Foreskin fibroblast (primary cell): ENCODE measurements around the genes TIMM13 and GNG7.

GRCh38 chr19:2300561-2301118 is 7.3 kb downstream of the LINGO3 start:
- RRBS, result no CpG with 5 or more reads among the region's 18 CpGs

DNA sequence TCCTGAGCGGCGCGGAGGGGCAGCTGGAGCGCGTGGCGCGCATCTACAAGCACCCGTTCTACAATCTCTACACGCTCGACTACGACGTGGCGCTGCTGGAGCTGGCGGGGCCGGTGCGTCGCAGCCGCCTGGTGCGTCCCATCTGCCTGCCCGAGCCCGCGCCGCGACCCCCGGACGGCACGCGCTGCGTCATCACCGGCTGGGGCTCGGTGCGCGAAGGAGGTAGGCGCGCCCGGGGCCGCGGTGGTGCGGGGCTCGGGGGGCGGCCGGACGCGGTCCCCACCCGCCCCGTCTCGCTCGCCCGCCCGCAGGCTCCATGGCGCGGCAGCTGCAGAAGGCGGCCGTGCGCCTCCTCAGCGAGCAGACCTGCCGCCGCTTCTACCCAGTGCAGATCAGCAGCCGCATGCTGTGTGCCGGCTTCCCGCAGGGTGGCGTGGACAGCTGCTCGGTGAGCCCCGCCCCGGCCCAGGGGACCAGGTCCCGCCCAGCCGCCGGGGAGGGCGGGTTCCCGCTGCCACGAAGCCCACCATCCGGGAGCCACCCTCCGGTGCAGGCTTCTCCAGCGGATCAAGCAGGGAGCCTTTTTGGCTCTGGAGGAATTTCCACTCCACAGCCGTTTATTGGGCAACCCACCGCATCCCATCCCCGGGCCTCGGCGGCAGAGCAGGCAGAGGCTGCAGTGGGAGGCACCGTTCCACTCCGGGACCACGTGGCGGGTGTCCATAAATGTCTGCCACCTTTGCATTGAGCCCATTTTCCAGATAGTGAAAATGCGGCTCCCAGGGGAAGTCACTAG is 2.1 kb downstream of the TIMM13 start:
- RRBS, result 23% methylated on average over 38 of the region's 84 CpGs

DNA sequence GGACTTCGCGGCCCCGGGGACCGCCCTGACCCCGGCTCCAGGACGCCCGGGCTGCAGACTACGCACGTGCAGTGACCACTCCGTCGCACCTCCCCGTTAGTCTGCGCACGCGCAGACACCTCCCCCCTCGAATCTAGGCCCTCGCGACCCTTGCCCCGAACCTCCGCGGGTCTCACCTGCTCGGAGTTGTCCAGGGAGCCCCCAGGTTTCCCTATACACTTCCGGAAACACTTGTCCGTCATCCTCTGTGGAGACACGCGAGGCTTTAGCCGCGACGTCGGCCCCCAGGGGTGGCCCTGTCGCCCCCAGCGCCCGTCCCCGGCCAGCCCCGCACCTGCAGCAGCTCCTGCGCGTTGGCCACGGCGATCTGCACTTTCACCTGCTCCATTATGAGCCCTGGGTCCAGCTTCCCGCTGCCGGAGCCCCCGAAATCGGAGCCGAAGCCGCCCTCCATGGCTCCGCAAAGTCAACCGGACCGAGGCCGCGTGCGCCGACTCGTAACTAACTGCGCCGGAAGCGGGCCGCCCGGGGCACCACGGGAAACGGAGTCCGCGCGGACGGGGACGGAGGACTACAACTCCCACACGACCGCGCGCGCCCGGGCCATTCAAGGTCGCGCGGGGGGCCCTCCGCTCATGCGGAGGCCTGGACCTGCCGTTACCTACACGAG is at the start of gene TIMM13:
Gene TIMM13, minus strand, starts transcription at position 507 of the 670 bp plus-strand sequence.
- RRBS, result 2% methylated on average over 41 of the region's 78 CpGs

GRCh38 chr19:2433774-2434249 is 6.4 kb upstream of the TIMM13 start:
- RRBS, result no CpG with 5 or more reads among the region's 34 CpGs

DNA sequence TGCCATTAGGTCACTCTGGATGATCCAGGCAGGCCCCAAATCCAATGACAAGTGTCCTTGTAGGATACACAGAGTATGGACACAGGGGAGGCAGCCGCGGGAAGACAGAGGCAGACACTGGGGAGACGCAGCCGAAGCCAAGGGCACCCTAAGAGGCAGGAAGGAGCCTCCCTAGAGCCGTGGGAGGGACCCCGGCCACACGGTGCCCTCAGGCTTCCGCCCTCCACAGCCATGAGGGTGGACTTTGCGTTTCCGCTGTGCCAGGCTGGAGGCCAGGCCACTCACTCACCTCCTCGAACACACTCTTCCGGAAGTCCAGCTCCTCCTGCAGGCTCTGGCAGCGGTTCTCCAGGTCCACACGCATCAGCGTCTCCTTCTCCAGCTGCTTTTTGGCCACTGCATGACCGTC is 10.5 kb upstream of the TIMM13 start:
- RRBS, result no CpG with 5 or more reads among the region's 16 CpGs

DNA sequence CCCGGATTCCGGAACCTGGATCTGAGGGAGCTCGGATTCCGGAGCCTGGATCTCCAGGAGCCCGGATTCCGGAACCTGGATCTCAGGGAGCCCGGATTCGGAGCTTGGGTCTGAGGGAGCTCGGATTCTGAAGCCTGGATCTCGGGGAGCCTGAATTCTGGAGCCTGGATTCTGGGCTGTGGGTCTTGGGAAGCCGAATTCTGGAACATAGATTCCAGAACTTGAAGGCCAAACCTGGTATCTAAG is 6.4 kb upstream of the LMNB2 start:
- RRBS, result no CpG with 5 or more reads among the region's 11 CpGs

DNA sequence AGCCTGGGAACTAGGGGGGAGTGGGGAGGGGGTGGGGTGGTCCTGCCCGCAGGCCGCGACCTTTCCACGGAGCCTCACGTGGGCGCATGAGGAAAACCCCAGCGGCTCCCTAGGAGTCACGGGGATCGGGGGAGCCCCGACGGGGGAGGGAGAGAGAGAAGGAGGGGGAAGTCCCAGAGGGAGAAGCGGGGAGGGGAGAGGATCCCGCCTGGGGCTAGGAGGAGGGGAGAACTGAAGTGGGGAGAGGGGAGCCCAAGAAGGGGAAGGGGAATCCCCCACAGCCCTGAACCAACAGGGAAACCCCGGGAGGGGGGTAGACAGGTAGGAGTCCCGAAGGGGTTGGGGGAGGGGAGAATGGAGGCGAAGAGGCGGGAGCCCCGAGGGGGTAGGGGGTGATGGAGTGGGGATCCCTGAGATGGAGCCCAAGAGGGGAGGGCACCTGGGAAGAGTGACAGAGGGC is 3.2 kb downstream of the GADD45B start:
- RRBS, result no CpG with 5 or more reads among the region's 18 CpGs

GRCh38 chr19:2491065-2491649 is 15.2 kb downstream of the GADD45B start:
- RRBS, result 60% methylated on average over 8 of the region's 21 CpGs

GRCh38 chr19:2575942-2576595 is 100.1 kb downstream of the GADD45B start:
- RRBS, result 18% methylated on average over 2 of the region's 23 CpGs

DNA sequence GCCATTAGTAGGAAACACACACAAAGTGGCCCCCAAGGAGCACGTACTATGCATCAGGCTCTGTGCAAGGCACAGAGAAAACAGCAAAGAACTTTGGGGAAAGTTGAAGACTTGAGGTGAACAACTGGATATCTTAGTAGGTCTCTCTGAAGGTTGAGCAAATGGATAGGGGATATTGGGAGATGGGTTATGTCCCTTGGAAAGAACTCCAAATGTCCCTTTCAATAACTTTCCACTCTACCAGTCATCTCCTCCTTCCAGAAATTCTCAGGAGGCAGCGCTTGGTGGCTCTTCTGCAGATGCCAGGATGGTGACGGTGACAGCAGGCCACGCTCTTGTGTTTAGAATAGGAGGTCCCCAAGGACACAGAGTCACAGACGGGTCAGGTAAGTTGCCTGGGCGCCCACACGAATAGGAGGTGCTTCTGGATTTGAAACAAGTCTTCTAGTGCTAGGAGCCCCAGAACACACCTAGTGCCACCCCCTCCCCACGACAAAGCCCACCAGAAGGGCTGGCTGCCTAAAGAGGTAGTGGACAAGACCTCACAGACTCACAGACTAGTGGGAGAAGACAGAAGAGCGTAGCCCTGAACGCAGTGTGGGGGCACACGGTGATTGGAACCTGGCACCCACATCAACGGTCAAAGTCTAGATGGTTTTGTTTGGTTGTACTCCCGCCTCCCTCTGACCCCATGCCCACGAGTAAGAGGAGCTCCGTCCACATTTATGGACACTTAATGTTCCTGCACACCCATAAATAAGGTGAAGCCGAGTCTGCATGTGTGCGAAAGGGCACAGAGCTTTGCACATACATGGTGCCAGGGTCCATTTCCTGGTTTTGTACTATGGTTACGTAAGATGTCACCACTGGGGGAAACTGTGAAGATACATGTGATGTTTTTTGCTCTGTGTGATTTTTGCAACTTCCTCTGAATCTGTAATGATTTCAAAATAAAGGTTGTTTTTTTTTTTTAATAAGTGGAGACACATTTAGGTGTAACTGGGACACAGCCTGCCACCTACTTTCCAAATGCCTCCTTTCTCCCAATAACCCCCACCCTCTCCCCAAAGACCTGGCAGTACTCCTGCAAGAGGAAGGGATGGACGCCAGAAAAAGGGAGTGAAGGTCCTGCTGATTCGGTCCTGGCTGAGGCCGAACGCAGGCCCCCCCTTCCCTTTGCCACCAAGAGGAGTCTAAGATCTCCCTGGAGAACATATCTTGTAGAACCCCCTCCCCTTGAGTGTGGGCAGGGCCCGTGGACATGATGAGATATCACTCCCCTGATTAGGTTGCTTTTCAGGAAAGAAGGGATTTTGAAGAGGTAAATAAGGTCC is 73.0 kb downstream of the GNG7 start:
- RRBS, result no CpG with 5 or more reads among the region's 23 CpGs

DNA sequence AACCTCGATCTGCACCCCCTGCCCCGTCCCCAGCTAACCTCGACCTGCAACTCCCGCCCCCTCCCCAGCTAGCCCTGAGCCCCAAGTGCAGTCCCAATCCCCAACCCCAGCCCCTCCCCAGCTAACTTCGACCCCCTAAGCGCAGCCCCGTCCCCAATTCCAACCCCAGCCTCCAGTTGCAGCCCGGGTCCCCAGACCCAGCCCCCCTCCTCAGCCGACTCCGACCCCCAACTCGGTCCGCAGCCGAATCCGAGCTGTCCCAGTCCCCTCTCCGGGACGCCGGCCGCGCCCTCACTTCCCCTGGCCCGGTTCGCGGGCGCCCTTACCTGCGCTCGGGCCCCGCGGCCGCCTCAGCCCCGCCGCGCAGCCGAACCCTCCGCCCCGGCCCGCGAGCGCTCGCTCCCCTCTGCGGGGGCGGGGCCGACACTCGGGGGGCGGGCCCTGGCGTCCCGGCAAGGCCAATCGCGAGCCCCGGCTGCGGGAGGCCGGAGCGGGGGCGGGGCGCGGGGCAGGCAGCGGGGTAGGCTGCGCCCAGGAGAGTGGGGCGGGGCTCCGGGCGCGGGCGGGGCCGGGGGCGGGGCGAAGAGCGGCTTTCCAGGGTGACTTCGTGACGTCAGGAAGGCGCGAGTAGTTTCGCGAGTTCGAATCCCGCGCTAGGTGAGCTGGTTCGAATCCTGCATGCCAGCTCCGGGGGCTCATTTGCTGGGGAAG is at the start of gene GNG7:
Gene GNG7, minus strand, starts transcription at position 375 of the 711 bp plus-strand sequence.
- RRBS, result 2% methylated on average over 45 of the region's 76 CpGs

DNA sequence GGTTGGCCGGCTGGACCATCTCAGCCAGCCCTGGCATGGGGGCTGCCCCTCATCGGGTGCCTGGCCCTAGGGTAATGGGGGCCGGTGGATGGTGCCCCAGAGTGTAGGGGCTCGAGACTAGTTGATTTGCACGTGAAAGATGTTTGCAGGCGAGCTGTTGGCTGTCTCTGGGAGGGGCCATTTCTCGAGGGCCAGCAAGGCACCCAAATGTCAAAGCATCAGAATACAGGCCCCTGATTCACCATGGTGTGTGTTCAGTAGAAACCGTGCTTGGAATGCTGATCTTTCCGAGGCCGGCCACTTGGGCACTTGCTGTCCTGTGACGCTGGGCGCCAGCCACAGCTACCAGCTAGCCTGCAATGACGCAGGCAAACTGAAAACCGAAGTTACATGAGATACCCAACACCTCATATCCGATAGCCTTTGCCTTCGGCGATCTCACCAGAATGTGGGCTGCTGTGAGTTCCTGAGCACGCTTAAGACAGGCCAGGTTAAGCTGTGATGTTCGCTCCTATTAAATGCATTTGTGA is 11.9 kb downstream of the THOP1 start:
- RRBS, result no CpG with 5 or more reads among the region's 19 CpGs

GRCh38 chr19:3042676-3043111 is 13.6 kb upstream of the TLE2 start:
- RRBS, result no CpG with 5 or more reads among the region's 5 CpGs

GRCh38 chr19:3120880-3121593 is 14.8 kb upstream of the GNA15 start:
- RRBS, result no CpG with 5 or more reads among the region's 45 CpGs

GRCh38 chr19:3175891-3176601 is 2.5 kb upstream of the S1PR4 start:
- RRBS, result no CpG with 5 or more reads among the region's 14 CpGs

GRCh38 chr19:3343882-3344649 is 22.3 kb upstream of the NFIC start:
- RRBS, result 14% methylated on average over 7 of the region's 21 CpGs

GRCh38 chr19:3361499-3362034 is 4.8 kb upstream of the NFIC start:
- RRBS, result no CpG with 5 or more reads among the region's 15 CpGs

DNA sequence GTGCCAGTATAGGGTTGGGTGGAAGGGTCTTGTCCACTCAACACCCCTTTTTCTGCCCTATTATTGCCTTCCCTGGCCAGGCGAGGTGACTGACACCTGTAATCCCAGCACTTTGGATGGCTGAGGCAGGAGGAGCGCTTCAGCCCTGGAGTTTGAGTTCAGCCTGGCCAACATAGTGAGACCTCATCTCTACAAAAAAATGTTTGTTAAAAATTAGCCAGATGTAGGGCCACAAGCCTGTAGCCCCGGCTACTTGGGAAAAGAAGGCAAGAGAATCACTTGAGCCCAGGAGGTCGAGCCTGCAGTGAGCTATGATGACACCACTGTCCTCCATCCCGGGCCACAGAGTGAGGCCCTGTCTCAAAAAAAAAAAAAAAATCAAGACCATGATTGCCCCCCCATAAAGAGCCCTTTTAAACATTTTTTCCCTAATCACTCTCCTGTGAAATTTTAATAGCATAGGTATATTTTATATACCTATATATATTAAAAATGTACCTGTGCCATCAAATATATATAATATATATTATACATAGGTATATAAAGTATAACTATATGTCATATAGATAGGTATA is 49.5 kb downstream of the NFIC start:
- RRBS, result 70% methylated on average over 1 of the region's 5 CpGs

DNA sequence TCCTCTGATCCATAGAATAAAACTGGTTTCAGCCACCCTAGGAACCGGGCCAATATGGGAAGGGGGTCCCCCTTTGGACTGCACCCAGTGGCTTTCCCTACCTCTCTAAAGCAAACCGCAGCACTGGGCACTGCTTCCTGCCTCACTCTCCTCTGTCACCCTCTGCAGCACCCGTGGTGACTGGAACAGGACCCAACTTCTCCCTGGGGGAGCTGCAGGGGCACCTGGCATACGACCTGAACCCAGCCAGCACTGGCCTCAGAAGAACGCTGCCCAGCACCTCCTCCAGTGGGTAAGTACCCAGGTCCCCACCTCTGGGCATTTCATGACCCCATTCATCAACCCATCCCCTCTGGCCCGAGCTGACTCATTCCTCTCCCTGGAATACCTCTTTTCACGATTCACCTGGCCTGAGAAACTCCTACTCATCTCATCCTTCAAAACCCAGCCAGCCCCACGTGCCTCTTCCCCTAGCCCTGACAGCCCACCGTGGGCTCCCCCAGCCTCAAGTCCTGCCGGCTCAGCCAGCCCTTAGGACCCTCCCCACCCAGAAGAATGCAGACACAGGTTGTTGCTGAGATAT is 46.1 kb downstream of the SMIM24 start:
- RRBS, result no CpG with 5 or more reads among the region's 10 CpGs

DNA sequence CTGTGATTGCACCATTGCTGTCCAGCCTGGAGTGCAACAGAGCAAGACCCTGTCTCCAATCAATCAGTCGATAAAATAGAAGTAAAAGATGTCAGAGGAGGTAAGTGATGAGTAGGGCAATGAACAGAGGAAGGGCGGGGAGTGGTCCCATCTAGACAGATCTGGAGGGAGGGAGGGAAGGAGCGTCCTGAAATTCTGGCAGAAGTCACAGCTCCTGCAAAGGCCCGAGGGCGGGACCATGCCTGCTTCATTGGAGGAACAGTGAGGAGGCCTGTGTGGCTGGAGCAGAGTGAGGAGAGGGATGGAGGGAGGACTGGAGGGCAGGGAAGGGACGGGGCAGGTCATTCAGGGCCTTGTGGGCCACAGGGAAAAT is 9.6 kb downstream of the SMIM24 start:
- RRBS, result no CpG with 5 or more reads among the region's 6 CpGs